ENCODE results near the gene KIAA0930.

DNA sequence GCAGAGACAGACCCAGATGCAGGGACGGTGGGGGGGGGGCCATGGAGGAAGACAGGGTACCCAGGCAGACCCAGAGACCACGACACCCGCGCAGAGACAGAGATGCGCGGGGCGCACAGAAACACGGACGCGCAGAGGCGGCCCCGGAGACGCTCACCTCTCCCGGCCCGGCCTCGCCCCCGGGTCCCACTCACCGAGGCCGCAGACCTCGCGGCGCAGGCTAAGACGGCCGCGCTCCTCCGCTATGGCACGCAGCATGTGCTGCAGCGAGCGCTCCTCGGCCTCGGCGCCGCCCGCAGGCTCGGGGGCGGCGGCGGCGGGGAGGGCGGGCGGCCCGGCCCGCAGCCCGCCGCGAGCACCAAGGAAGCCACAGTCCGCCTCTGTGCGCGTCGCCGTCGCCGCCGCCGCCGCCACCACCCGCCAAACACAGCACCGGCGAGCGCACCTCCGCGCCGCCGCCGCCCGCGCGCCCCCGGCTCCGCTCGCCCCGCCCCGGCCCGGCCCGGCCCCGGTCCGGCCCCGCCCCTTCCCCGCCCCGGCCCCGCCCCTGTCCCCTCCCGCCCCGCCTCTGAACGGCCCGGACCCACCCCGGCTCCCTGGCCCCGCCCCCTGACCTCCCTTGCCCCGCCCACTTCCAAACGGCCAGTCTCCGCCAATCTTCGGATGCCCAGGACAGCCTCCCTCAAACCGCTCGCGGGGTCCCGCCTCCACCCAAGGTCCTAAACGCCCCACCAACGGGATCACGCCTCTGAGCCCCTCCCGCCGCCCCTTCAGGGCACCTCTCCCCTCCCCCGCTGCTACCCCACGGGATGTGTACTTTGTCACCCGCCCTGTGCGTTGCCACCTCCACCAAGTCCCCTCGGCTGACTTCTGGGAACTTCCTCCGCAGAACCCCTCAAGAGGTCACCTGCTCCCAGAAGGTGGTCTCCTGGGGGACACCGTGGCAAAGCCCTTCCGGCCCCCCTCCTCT, at the start of gene KIAA0930:
KIAA0930 (minus strand) TSS at position 449 of the 970 bp plus-strand sequence.
- PRO-cap, 7 experiments: peak in 7 of 7 experiments; most common plus-strand start position 645 of the sequence (in 4); most common minus-strand start position 479 of the sequence (in 7)
- RAMPAGE, long total RNA, 2 experiments: no peak in any of the 2 experiments

GRCh38 chr22:45285535-45286173, 905 bp downstream of the UPK3A start:
- PRO-cap, 7 experiments: no peak in any of the 7 experiments
- RAMPAGE, long total RNA, 2 experiments: no peak in any of the 2 experiments

DNA sequence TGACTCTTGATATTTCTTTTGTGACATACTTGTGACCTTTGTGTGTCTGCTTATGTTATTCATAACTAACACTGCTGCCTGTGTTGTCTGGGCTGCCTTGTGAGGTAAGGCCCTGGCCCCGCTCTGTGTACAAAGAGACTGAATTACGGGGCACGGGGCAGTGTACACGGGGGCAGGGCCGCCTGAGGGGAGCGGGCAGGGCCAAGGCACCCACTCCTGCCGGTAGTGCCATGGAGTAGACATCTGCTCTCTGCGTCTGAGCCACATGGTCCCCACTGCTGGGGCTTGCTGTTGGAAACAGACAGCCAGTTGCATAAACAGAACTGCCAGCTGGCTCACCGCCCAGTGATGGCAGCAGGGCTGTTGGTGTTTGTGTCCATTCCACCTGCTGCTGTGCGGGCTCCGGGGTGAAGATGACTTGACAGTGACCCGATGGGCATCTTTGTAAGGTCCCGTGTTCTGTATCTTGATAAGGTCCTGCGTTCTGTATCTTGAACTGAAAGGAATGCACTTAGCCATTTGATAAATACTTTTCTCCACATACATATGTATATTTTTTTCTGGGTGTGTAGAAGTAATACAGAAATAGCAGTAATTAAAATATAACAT, 19.9 kb downstream of the FAM118A start:
- PRO-cap, 7 experiments: no peak in any of the 7 experiments
- RAMPAGE, long total RNA, 2 experiments: no peak in any of the 2 experiments

DNA sequence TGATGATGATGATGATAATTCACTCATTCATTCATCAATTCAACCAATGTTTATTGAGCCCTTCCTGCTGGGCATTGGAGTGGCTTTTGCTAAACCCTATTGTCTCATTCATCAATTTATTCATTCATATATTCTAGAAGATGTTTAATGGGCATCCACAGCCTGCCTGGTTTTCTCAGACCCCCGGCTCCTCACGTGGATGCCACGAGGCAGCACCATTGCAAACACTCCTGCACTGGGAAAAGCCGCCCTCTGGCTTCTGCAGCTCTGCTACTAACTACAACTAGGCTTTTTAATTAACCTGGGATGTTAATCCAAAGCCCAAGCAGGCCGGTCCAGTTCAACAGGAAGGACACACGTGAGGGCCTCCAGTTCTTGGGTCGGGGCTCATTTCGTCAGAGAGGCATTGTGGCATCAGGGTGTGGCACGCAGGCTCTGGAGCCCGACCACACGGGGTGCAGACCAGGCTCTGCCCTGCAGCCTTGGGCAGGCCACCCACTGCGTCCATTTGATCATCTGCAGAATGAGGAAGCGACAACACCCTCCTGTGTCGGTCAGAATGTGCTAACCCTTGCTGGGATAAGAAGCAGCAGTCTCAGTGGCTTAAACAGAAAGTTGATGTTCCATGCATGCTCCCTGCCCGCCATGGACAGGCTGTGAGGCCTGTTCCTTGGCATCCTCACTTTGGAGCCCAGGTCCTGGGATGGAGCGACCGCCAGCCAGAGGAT, 10.6 kb downstream of the RIBC2 start:
- PRO-cap, 7 experiments: no peak in any of the 7 experiments
- RAMPAGE, long total RNA, 2 experiments: no peak in any of the 2 experiments

DNA sequence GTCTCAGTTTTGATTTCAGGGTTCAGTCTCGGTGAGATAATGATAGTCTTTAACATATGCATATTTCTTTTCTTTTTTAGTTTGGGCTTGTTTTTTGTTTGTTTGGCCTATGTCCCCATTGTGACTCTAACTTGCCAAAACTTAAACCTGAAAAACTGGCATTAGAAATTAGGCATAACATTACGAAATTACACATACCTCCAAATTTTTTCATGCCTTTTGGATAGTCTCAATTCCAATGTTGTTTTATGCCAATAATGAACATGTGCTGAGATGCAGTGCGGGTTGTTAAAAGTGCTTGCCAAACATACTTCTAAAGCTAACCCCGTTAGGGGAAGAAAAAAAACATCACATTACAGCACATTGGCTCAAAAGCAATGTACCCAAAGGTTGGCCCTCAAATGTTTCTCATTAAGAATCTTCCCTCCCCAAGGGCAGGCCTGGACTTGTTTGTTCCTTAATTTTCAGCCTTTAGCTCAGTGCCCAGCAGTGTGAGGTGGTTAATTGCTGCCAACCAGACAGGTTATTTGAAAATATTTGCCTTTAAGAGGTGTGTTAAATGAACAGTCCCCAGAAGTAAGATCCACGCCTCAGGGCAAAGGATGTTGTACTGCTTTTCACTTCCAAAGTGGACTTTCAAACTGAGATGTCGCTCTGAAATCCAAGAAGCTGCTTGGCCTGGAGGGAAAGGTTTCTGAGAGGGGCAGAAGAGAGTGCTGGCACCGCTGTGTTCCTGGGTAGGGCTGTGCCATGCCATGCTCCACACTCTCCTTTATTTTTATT, 33.0 kb upstream of the FBLN1 start:
- PRO-cap, 7 experiments: no peak in any of the 7 experiments
- RAMPAGE, long total RNA, 2 experiments: no peak in any of the 2 experiments

- PRO-cap, 7 experiments: no peak in any of the 7 experiments
- RAMPAGE, long total RNA, 2 experiments: start-site peak on the plus strand in 1 of 2 experiments, at chr22:45548650-45548739 at its widest, 43 reads per replicate
These were observed 45.7 kb downstream of the FBLN1 start for GRCh38 chr22:45548363-45548894.

GRCh38 chr22:45551940-45552497, 49.3 kb downstream of the FBLN1 start:
- PRO-cap, 7 experiments: peak in 6 of 7 experiments; most common plus-strand start chr22:45552178 (in 6); most common minus-strand start chr22:45552093 (in 1)
- RAMPAGE, long total RNA, 2 experiments: no peak in any of the 2 experiments

DNA sequence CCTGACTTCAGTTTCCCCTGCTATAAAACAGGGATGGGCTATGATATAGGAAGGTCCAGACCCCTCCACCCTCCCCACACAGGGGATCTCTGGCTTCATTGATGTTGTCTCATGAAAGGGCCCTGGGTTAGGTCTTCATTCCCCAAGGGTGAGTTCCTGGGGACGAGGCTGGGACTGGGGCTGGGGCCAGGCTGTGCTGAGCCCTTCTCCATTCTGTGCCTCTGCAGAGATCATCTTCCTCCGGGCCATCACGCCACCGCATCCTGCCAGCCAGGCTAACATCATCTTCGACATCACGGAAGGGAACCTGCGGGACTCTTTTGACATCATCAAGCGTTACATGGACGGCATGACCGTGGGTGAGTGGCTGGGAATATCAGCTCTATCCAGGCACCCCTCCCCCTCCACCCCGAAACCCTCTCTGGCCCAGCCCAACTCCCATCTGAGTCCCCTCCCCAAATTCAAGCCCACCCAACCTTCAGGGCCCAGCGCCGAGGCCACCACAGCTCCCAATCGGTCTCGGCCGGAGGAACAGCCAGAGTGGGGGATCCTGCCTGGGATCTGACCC, 74.2 kb downstream of the FBLN1 start:
- PRO-cap, 7 experiments: no peak in any of the 7 experiments
- RAMPAGE, long total RNA, 2 experiments: start-site peak on the plus strand in 1 of 2 experiments, centred at position 299 of the sequence, 20 reads per replicate

- PRO-cap, 7 experiments: no peak in any of the 7 experiments
- RAMPAGE, long total RNA, 2 experiments: no peak in any of the 2 experiments
These were observed 83.5 kb upstream of the ATXN10 start for GRCh38 chr22:45588122-45588497.

DNA sequence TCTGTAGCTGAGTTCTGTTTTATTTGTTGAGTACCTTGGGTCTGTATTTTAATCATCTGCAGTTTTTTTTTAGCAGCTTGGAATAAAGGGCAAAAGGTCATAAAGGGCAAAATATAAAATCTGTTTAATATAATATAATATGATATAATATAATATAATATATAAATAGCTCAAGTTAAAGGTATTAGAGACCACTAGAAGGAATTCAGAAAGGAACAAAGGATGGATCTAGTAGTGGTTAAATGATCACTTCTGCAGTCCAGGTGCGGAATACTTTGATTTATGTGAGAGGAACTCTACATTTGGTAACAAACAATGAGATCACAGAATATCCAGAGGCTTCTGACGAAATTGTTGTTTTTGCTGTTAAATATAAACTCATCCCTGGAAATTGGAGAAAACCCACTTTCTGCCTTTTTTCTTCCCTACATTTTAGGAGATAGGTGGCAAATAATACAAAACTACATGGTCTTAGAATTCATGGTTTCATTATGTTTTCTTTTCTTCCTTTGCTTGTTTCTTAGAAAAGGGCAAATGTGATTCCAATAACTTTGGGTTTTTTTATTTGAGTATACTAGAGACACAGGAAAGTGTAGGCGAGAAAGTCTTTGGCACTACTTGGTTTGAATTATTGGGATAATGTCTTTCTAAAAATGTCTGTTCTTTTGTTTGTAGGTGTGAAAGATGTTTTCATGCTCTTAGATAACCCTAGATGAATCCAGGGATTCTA, 36.0 kb downstream of the ATXN10 start:
- PRO-cap, 7 experiments: no peak in any of the 7 experiments
- RAMPAGE, long total RNA, 2 experiments: no peak in any of the 2 experiments

- PRO-cap, 7 experiments: no peak in any of the 7 experiments
- RAMPAGE, long total RNA, 2 experiments: no peak in any of the 2 experiments
These were observed 96.4 kb downstream of the ATXN10 start for GRCh38 chr22:45767987-45768439.

DNA sequence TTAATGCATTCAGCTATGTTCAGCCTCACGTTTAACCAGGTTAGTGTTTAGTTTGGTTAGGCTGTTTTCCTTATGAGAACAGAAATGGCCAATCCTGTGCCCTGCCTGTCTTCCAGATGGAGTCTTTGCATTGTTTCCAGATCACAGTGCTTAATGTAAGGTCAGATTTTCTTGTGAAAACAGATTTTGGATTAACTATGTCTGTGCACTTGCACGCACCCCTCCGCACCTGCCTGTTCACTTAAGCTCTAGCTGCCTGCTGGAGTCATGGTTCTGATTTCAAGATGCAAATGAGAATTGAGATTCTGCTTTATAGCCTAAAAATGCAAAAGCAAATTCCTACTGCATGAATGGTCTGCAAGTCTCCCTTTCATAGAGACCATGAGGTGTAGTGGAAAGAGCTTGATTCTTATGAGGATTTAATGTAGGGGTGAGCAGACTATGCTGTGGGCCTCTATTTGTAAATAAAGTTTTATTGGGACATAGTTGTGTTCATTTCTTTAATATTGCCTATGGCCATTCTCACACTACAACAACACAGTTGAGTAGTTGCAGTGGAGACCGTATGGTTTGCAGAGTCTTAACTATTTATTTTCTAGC, 106.0 kb downstream of the ATXN10 start:
- PRO-cap, 7 experiments: no peak in any of the 7 experiments
- RAMPAGE, long total RNA, 2 experiments: no peak in any of the 2 experiments

GRCh38 chr22:45919397-45919871, 57.5 kb downstream of the WNT7B start:
- PRO-cap, 7 experiments: no peak in any of the 7 experiments
- RAMPAGE, long total RNA, 2 experiments: no peak in any of the 2 experiments

DNA sequence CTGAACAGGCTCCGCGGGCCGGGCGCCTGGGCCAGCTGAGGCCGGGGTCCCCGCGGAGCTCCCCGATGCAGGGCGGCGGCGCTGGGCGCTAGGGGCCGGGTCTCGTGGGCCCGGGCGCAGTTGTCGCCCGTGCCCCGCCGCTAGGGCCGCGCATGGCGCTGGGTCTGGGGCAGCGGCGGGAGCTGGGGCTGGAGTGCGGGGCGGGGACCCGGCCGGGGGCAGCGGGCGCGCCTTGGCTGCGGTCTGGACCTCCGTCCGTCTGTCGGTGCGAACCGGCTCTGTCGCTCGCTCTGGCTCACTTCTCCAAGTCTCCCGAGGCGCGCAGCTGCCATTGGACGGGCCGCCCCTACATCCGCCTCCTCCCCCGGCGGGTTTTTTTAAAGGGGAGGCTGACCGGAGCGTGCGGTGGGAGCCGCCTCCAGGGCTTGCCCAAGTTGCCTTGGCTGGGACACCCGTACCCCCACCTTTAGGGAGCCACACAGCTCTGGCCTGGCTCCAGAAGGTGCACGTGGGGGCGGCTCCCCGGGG, 4.6 kb downstream of the WNT7B start:
- PRO-cap, 7 experiments: no peak in any of the 7 experiments
- RAMPAGE, long total RNA, 2 experiments: no peak in any of the 2 experiments

GRCh38 chr22:46001387-46001906, 24.5 kb upstream of the WNT7B start:
- PRO-cap, 7 experiments: no peak in any of the 7 experiments
- RAMPAGE, long total RNA, 2 experiments: no peak in any of the 2 experiments

DNA sequence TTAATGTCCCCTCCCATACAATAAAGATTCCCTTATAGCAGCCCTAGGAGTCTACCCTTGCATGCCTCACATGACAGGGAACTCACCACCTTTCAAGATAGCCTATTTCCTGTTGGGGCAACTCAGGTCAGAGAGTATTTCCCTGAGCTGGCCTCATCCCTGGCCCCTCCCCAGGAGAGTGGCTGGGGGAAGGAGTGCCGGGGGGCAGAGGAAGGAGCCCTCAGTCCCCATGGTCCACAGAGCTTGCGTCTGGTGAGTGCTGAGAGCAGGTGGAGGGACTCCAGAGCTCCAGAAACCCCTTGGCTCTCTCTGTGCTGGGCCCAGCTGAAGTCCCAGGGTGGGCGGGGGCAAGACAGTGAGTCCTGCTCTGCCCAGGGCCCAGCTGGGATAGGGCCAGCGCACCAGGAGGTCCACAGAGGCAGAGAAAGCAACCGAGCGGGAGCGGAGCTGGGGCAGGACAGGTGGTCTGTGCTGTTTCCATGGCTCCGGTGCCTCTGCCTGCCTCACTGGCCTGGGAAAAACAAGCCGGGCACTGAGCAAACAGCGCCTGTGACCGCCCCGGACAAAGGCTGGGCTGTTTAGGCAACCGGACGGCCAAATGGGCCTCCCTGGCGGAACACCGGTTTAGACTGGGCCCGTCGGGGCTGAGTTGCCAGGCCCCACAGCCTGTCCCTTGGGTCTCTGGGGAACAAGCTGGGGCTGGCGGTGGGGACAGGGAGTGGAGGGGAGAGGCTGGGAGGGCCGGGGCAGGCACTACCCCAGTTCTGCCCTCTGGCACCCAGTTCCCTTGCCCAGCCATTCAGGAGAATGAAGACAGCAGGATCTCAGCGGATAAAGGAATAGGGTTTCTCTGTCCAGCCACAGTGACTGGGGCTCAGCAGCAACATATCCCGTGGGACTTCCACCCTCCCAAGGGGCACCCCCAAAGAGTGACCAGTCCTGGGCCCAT, 34.1 kb upstream of the WNT7B start:
- PRO-cap, 7 experiments: no peak in any of the 7 experiments
- RAMPAGE, long total RNA, 2 experiments: no peak in any of the 2 experiments

GRCh38 chr22:46043329-46043725, 66.4 kb upstream of the WNT7B start:
- PRO-cap, 7 experiments: peak in 2 of 7 experiments; most common plus-strand start chr22:46043653 (in 2)
- RAMPAGE, long total RNA, 2 experiments: no peak in any of the 2 experiments

- PRO-cap, 7 experiments: peak in 6 of 7 experiments; most common plus-strand start chr22:46058351 (in 2); most common minus-strand start chr22:46058074 (in 2)
- RAMPAGE, long total RNA, 2 experiments: no peak in any of the 2 experiments
These were observed 81.0 kb upstream of the WNT7B start for GRCh38 chr22:46057730-46058561.

DNA sequence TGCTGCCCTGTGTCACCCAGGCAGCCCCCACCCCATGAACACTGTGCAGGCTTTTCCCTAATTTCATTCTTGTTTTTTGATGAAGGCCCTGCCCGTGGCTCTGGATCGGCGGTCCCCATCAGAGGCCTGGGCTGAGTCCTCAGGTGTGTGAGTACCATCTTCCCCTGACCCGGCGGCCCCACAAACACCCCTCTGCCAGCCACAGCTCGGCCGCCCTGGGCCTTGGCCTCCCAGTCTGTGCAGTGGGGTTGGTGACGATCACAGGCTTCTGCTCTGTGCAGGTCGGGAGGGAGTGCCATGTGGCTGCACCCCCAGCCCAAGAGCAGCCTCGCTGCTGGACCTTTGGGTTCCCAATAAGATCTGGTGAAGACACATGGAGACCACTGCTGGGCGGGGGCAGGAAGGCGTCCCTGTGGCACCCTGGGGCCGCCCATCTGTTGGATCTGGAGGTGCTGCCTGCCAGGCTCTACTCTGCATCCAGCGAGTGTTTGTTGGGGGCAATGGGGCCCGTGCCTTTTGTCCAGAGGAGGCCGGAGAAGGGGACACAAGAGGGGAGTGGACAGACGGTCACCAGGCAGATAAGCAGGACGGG, 47.1 kb upstream of the PPARA start:
- PRO-cap, 7 experiments: no peak in any of the 7 experiments
- RAMPAGE, long total RNA, 2 experiments: no peak in any of the 2 experiments

- PRO-cap, 7 experiments: no peak in any of the 7 experiments
- RAMPAGE, long total RNA, 2 experiments: no peak in any of the 2 experiments
These were observed 3.0 kb upstream of the PPARA start for GRCh38 chr22:46147282-46147835.

All from ovary (tissue), 7 donors.